HT-29 (cell line): ENCODE results near the gene CPVL.

DNA sequence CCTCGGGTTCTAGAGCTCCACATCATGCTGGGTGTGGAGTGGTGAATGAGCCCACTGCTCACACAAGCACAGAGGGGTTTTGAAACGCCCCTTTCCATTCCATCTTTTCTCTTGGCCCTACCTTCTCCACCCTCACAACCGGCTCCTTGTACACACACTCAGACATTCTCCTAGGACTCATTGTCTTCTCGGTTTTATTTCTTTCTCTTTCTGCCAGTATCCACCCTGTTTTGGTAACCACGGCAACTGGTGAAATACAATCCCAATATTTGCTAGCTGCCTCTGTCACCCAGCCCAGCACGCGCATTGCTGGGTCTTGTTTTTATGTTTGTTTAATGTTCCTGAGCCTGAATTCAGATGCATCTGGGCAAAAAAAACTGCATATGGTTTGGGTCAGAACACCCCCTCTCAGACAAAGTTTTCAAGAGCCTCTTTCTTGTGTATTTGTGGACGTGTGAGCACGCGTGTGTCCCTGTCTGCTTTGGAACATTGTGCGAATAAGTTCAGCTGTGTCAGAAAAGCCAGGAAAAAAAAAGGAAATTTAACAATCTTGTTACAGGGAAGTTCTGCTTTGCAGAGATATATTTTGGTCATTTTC is 226.0 kb downstream of the TRIL start:
- RAMPAGE, long total RNA = no peak

- RAMPAGE, long total RNA = no peak
These were observed at the start of gene CPVL for GRCh38 chr7:29146308-29147121. TSS of gene CPVL (minus strand) at chr7:29146537.

- RAMPAGE, long total RNA = no peak
These were observed 1.5 kb upstream of the CPVL start for GRCh38 chr7:29147905-29148159.

DNA sequence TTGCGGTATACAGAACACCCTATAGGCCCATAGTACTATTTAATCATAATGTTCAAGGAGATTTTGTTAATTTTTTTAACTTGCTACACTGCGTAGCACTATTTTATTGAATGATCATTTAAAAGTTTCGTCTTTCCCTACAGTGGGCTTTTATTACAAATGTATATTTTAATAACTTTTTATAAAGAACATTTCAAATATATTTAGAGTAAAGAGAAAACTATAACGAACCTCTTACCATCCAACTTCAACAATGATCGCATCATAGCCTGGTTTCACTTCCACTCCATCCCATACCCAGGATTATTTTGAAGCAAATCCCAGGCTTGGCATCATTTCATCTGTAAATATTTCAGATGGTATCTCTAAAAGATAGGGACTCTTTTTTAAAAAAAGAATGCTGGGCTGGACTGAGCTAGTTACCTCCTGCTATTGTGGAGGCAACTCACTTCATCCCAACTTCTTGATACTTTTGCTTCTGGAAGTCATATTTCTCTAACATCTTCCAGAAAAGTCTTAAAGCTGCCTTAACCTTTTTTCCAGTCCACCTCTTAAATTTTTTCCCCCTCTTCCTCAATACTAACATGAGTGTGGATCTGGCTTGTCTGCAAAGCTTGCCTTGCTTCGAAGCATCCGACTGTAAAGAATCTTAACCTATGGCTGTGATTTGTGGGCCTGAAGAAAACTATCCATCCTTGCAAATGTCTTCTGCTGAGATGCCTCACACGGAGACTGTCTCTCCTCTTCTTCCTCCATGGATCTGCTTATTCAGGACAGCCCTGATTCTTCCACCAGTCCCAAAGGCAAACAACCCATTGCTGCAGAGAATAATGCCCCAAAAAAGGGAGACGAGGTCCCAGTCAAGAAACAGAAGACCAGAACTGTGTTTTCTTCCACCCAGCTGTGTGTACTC is 17.4 kb downstream of the CHN2 start:
- RAMPAGE, long total RNA = no peak

GRCh38 chr7:29282846-29283390 is 88.3 kb downstream of the CHN2 start:
- RAMPAGE, long total RNA = no peak

DNA sequence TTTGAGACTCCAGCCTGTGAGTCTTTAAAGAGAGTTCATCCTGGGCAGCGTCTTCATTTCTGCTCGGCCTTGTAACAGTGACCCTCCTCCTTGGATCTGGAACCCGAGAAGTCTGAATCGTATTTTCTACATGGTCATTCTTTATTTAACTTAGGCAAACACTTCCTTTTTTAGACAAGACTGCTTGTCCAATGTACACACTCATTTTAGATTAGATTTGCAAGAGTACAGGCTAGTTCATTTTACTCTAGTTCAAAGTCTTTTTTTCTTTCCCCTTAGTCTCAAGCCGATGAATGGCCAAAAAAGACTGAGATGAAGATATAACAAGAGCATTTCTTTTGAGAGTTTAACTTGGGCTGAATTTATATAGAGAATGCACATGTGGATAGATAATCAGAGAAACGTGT is 133.5 kb downstream of the CHN2 start:
- RAMPAGE, long total RNA = no peak

DNA sequence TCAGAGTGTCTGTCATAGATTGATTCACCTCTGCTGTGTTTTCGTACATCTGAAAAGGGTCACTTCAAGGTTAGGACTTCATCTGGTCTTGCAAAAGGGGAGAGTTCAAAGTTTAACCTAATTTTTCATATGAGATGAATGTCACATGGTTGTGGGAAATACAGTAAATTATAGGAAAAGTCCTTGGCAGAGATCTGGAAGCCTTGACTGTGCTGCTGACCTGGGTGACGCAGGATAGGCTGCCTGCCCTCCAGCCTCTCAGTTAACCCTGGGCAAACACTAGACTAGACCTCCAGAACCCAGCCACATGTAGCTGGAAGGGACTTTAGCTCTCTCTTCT is 75.5 kb upstream of the PRR15 start:
- RAMPAGE, long total RNA = no peak

DNA sequence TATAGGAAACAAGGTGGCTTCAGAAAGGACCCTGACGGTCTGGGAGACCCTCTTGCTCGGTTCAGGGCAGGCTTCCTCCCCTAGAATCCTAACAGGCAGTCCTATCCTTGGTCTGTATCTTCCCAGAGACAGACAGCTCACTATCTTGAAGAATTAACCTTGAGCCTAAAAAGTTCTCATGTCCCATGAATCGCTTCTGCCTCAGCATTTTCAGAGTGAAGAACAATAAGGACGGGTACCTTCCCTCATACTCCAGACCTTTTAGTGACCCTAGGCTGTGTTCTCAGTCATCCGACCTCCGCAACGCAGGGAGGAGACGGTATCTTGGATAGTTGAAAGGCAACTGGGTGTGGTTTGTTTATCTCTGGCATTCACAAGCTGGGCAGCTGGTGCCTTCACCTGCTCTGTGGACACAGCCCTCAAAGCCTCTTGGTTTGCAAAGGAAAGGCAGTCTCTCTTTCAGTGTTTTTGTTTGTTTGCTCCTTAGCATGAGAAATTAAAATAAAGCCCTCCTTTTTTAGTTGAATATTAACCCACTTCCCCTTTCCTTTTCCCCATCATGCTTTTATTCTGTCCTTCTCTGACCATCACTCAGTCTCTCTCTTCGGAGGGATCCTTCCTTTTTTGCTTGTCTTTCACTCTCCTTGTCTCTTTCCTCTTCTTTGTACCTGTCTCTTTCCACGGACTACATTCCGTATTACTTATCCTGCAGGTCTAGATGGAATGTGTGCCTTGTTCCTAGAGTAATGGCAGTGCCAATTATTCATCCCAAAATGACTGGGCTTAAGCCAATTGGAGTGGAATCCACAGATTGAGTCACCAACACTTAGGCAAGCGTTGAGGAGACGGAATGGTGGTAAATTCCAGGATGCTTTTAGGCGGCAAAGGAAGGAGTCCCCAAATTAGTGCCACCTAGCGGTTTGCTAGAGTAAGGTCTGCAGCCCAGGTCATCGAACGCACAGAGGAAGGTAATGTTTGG is 45.7 kb downstream of the PRR15 start:
- RAMPAGE, long total RNA = no peak

DNA sequence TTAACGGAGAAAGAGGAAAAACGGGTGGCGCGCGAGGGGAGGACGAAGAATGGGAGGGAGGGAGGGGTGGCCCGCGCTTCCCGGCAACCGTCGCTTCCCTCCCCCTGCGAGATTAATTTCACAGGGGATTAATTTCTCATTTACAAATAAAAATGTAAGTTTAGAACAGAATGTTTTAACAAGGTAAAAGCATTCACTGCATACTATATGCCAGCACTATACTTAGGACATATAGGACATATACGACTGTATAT is 120.7 kb upstream of the WIPF3 start:
- RAMPAGE, long total RNA = no peak

- RAMPAGE, long total RNA = no peak
These were observed 1.2 kb downstream of the WIPF3 start for GRCh38 chr7:29807317-29808171.

- RAMPAGE, long total RNA = no peak
These were observed 77.3 kb downstream of the WIPF3 start for GRCh38 chr7:29883662-29884035.

DNA sequence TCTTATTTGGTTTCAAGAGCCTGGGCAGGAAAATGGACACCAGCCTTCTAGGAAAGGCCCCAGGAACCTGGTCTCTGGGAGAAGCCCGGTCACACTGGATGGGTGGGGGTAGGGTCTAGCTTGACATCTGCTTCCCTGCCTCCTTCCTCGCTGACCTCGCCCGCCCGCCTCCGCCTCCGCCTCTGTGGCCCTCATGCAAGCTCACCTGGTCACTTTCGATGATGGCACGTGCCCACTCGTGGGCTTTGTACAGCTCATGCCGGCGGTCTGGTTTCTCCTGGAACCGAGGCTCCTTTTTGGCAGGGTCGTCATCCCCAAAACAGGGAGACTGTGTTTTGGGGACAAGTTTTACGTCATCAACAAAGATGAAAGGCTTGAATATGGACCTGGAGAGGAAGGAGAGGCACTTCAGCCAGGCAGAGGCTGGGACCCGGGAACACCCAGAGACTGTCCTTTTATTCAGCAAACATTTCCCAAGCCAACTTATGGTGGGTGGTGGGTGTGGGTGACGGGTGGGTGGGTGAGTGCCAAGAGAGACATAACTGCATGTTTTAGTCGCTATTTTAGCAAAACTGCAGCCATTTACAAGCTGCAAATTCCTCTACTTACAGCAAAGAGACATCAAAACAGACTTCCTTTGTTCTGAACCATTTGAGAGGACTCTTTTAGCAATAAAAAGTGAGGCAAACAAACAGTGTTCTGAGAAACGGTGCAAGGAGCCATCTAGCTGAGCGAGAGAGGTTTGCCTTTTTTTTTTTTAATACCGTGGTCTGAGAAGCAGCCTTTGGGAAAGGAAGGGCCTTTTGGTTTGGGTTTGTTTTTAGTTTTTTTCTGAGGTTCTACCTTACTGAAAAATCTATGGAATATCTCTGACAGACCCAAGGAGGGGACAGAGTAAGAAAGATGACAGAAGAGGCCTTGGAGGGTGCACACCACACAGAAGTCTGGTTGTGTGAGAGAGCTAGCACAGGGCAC is 63.1 kb downstream of the SCRN1 start:
- RAMPAGE, long total RNA = no peak

DNA sequence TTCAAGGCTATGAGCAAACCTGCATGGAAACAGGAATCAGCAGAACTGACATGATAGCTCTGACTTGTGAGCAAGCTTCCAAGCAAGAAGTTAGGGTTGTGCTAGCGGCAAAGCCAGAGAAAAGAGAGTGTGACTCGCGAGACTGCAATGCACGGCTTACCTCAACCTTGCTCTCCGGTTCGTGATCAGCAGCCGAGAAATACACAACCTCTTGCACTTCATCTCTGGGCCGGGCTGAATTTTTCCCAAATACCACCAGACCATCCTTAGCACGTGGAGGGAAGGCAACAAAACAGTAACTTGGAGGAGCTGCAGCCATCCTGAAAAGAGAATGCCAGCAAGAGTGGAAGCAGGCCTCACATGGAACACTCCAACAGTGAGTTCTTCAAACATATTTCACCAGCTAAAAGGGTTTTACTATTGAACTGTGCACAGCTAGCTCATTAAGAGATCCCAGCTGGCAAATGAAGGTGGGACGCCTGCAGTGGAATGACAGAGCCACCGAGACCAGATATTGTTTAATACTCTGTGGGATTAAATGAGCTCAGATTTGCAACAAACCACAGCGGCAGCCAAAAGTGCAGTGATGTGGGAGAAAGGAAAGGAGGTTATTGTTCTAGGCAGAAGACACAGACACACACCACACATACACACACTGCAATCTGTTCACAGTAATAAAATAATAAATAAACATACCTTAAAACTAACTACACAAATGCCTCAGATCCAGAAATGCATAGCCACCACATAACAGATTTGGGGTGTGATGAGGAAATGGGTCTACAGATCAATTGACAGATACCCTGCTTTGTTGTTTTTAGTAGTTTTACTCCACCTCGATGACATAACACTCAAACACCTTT is 20.6 kb downstream of the SCRN1 start:
- RAMPAGE, long total RNA = no peak

GRCh38 chr7:30032628-30033170 is 4.5 kb downstream of the PLEKHA8 start:
- RAMPAGE, long total RNA = no peak

DNA sequence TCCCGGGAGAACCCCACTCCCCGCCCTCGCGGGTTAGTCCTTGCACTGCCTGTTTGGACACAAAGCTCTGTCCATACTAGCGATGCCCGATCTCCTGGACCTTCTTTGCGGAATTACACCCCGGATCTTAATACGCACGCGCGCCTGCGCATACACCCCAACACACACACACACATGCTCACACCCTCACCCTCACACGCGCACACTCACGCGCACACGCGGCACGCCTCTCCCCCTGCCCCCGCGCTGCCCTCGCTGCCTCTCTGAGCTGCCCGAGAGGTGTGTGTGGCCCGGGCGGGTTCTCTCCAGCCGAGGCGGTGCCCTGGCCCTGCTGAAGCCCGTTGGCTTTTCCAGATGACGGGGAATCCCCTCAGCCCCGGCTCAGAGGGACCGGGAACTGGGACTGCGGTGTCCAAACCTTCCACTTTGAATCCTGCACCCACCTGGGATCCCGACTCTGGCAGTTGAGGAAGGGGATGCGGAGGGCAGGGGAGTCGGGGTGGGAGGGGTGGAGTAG is 1.1 kb downstream of the MTURN start:
- RAMPAGE, long total RNA = no peak

DNA sequence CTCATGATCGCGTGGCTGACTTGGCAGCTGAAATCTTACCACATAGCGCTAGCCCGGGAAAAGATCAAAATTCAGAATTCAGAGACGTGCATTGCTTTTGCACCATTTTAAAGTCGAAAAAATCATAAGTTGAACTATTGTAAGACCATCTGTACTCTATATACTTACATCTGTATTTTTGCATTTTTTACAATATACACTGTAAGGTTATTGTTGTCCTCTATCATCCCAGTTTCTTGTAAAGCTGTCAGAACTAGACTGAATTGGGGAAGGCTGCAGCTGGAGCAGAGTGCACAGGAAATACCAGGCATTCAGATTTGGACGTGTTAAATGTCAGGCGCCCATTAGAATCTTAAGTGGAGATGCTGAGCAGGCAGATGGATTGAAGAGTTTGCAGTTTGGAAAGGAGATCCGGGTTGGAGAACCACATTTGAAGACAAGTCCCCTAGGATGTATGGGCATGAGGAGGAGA is 40.3 kb downstream of the MTURN start:
- RAMPAGE, long total RNA = no peak

DNA sequence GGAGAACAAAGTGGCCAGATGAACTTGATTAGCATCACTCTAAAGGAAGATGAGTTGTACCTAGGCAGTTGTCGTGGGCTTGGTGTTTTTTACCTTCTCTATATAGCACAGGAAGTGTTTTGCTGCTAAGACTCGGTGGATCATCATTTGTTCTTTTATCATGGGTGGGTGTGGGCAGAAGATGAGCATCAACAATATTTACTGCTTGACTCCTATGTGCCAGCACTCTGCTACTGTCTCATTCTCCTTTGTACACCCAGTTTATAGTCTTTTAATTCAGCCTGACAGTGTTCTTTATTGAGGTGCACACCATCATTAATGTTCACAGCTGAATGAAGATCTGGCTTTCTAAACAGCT is 34.0 kb upstream of the ZNRF2 start:
- RAMPAGE, long total RNA = no peak

DNA sequence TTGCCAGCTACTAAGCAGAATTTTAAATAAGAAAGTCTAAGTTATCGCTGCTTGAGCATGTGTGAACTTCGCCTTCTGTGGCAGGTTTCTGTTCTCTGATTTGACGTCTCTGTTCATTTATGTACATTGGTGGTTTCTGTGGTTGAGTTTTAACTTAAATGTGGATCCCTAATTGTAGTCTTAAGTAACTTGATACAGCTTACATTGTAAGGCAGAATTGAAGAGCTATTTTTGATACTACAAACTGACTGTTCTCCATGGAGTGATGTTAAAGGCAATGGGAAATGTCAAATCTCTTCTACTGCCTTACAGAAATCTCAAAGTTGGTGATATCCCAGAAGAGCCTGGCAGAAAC is 46.4 kb downstream of the ZNRF2 start:
- RAMPAGE, long total RNA = no peak

- RAMPAGE, long total RNA = no peak
These were observed 48.2 kb downstream of the NOD1 start for GRCh38 chr7:30430298-30430776.

GRCh38 chr7:30602864-30603741 is 8.4 kb downstream of the GARS1 start:
- RAMPAGE, long total RNA = no peak